SK-N-DZ (cell line): Measurements from ENCODE around the genes SHISAL2B, ADAMTS6 and CD180.

DNA sequence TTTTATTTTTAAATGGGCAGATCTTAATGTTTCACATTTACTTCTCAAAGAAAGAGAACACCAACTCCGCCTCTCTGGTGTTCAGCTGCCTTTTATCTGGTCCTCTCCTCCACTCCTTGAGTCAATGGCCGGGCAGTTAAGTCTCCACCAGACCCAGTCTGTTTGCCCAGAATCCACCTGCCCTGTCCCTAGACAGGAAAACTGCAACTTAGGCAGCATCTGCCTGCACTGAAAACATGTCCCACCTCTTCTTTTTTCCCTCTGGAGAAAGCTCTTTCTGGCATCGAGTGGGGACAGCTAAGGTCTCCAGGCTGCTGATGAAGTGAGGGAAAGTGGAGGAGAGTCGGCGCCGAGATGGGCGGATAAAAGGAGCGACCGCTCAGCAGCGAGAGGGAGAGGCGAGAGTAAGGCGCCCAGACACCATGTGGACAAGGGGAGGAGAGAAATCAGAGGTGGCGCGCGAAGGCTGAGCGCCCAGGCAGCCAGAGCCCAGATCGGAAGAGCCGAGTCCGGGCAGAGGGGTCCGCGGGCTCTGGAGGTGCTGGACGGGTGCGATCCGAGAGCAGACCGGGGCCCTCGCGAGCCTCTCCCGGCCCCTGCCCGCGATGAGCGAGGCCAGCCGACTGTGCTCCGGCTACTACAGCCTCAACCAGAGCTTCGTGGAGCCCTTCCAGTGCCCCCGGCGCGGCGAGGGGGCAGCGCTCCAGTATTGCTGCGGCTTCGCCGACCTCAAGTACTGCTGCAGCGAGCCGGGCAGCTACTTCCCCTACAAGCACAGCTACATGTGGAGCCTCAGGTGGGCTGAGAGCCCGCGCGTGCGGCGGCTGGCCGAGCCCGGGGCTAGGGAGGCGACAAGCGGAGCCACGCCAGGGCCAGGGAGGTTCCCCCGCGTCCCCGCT is at the start of gene SHISAL2B:
Gene SHISAL2B (plus strand): TSS at position 485 of the 899 bp plus-strand sequence.
RAMPAGE:
- cytosol, long total RNA: start-site peak on the plus strand centred at position 462 of the sequence, 79 bp wide, 20 and 69 reads in 2 replicates
- nucleus, long total RNA: no peak

DNA sequence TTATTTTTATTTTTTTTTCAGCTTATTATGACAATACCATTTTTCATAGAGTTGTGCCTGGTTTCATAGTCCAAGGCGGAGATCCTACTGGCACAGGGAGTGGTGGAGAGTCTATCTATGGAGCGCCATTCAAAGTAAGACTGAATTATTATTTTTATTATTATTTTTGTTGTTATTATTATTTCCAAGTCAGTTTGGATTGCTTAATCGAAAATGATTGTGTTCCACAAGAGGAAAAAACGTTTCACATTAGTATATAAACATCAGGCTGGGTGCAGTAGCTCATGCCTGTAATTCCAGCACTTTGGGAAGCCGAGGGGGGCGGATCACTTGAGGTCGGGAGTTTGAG is 13.1 kb downstream of the CWC27 start:
RAMPAGE:
- cytosol, long total RNA: no peak
- nucleus, long total RNA: no peak

RAMPAGE:
- cytosol, long total RNA: no peak
- nucleus, long total RNA: no peak
Observed at GRCh38 chr5:65481342-65482221, at the start of gene ADAMTS6. TSS of gene ADAMTS6 (minus strand) at chr5:65481920.

DNA sequence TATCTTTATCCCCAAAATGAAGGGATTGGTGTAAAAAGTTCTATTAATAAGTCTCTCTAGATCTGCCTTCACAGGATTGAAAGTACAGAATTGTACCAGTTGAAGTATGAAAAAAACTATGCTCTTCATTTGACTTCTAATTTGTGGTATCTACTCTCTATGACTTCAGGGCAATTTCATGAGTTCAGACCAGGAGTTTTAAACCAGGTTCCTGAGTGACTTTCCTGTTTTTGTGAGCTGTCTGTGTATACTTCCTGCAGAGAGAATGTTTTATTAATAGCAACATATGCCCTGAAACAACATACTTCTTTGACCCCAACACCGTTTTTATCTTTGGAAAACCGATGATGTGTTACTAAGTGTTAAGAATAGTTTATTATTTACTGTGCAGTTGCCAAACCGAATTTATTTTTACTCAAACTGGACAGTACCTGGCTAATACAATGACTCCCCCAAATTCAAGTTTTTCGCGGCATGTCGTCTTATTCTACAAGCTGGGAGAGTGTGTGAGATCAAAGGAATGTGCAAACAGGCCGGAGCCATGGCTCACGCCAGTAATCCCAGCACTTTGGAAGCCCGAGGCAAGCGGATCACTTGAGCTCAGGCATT is 58.8 kb upstream of the ERBIN start:
RAMPAGE:
- cytosol, long total RNA: no peak
- nucleus, long total RNA: no peak

DNA sequence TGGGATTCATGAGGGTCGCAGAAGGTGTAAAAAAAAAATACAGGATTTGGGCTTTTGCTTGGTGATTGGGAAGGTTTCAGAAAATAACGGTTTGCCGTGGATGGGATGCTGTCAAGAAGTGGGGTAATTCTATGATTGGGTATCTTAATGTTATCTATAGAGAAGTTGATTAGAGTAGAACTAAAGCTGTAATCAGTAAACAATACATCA is 76.9 kb downstream of the ERBIN start:
RAMPAGE:
- cytosol, long total RNA: no peak
- nucleus, long total RNA: no peak

DNA sequence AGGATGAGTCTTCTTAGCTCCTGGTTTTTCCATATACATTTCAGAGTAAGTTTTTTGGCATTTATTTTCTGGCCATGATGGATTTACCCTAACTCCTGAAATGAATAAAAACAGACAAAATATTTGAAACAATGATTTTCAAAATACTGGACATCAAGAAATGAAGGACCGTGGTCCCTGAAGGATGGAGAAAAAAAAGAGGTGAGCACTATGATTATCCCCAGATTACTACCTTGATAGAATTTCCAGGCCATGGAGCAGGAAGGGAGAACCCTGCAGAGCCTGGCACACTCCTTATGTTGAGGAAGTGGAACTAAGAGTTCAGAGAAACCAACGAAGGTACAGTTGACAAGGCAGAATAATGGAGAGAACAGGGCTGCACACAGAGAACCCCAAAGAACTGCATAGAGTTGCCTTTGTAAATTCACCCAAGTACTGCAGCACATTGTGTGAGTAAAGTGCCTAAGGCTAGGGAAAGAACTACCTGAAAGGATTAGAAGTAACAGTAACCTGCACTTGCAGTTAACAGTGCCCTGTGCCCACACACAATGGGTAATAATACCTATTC is 57.0 kb upstream of the SREK1 start:
RAMPAGE:
- cytosol, long total RNA: no peak
- nucleus, long total RNA: no peak

RAMPAGE:
- cytosol, long total RNA: no peak
- nucleus, long total RNA: no peak
Observed at GRCh38 chr5:66596872-66597373, 730 bp downstream of the MAST4 start.

RAMPAGE:
- cytosol, long total RNA: no peak
- nucleus, long total RNA: no peak
Observed at GRCh38 chr5:66978469-66979204, 218.0 kb downstream of the CD180 start.

DNA sequence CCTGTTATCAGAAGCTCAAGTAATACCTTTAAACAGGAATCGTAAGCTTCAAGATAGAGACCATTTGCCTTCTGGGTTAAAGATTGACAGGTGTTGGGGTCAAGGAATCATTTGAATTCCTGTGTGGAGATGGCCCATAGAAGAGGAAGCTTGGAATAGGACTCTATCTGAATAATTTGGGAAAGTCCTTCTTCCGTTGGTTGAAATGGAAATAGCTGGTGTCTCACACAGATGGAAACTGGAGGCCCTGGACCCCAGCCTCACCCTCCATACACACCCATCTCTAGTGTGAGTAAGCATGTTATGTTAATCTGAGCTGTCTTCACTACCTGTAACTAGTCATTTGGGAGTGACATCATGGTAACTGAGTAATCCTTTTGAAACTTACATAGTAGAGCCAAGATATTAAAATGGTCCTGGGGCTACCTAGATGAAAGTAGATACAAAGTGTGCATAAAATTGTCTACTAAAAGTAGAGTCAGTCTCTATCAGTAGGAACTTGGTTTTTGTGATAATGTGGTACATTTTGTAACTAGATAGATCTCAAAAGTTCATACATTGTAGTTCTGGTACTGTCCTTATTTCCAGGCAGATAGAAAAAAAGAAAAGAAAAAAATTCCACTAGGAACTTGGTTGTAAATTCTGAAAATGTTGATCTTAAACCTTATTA is 184.3 kb downstream of the CD180 start:
RAMPAGE:
- cytosol, long total RNA: no peak
- nucleus, long total RNA: no peak

RAMPAGE:
- cytosol, long total RNA: no peak
- nucleus, long total RNA: no peak
Observed at GRCh38 chr5:67014926-67016135, 181.3 kb downstream of the CD180 start.

RAMPAGE:
- cytosol, long total RNA: no peak
- nucleus, long total RNA: no peak
Observed at GRCh38 chr5:67094595-67095144, 101.9 kb downstream of the CD180 start.

RAMPAGE:
- cytosol, long total RNA: no peak
- nucleus, long total RNA: no peak
Observed at GRCh38 chr5:67095336-67096237, 101.0 kb downstream of the CD180 start.

GRCh38 chr5:67196287-67197331 is at the start of gene CD180:
TSS of gene CD180 (minus strand) at chr5:67196799.
RAMPAGE:
- cytosol, long total RNA: no peak
- nucleus, long total RNA: no peak

GRCh38 chr5:67257269-67257661 is 60.7 kb upstream of the CD180 start:
RAMPAGE:
- cytosol, long total RNA: no peak
- nucleus, long total RNA: no peak

GRCh38 chr5:67288005-67288214 is 91.3 kb upstream of the CD180 start:
RAMPAGE:
- cytosol, long total RNA: no peak
- nucleus, long total RNA: no peak

DNA sequence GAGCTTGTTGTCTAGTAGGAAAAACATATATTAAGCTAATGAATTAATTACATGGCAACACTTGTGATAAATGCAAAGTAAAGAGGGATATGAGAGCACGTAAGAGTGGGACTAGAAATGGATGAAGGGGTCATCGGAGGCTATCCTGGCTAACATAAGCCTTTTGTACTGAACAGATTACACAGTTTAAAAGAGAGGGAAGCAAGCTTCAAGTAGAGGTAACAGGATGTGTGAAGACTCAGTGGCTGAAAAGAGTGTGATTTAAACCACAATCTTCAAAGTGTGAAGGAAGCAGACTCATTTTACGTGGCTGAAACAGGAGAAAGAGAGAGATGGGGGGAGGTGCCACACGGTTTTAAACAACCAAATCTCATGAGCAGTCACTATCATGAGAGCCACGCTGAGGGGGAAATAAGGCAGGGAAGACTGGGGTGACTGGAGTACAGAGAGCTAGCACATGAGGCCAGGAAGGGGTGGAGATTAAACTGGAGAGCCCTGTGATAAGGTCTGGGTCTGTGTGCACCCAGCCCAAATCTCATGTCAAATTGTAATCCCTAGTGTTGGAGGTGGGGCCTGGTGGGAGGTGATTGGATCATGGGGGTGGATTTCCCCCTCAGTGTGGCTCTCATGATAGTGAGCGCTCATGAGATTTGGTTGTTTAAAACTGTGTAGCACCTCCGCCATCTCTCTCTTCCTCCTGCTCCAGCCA is 318.4 kb upstream of the CD180 start:
RAMPAGE:
- cytosol, long total RNA: no peak
- nucleus, long total RNA: no peak

DNA sequence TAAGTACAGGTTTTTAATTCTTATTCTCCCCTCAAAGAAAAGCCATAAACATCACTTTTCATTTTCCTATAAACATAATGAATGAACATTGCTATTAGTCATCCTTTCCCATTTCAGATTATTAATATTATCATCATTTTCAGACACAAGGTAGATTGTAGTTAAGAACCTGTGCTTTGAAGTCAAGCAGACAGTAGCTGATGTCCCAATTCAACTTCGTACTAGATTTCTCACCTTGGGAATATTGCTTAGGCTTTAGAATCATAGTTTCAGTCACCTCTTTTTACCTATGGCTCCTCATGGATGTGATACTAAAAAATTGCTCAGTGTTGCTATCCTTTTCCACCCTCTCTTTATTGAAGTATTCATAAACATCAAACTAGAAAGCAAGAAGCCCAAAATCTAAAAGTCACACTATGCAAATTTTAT is 449.5 kb upstream of the CD180 start:
RAMPAGE:
- cytosol, long total RNA: no peak
- nucleus, long total RNA: no peak

DNA sequence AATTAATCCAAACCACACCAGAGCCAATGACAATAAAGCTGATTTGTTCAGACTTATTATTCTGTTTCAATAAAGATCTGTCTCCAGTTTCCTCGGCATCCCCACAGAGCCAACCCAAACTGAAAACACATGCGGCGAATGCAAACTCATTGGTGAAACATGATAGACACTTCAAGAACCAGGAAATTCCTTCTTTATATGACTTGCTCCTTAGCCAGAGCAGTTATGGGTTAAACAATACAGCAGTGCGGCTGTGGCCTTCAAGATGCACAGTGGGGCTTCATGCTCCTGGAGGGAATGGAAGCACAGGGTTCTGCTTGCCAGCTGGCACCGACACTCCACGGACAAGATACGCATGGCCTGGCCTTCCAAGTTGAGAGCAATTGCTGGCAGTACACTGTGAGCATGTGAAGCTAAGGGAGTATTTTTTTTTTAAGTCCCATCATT is 451.5 kb upstream of the CD180 start:
RAMPAGE:
- cytosol, long total RNA: no peak
- nucleus, long total RNA: no peak

GRCh38 chr5:67910631-67911125 is 304.9 kb upstream of the PIK3R1 start:
RAMPAGE:
- cytosol, long total RNA: no peak
- nucleus, long total RNA: no peak

DNA sequence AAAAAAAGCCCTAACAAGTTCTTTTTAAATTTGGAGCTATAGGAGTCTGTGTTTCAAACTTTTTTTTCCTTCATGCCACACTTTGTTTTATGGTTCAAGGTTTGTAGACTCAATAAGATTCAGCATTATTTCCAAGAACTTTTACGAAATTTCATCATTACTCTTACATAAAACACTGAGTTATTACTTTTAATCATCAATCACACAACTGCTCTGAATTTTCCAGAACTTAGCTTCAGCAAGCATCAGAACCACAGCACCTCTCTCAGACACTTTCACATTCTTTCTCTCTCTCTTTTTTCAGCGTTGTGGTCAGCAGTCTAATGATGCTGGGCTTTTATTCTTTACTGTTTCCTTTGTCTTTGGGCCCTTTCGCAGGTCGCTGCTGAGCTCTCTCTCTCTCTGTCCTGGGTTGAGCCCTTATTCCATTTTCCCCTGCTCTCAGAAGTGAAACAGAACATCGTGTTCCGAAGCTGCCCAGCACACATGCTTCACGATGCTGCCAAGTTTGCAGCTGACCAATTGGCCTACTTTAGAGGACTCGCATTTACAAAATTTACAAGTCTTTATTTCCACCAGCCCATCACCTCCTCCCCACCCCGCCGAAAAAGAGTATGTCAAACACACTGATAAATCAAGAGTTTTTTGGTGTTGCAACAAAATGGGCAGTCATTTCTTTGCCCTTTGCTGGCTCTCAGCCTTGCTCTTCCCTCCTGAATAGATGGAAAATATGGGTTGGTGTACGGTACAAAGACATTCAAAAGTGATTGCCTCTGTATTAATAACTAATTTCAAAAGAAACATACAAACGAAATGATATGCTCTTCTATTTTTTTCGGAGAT is 44.5 kb upstream of the PIK3R1 start:
RAMPAGE:
- cytosol, long total RNA: no peak
- nucleus, long total RNA: no peak